Mesangial cell (primary cell): ENCODE data around the gene MMP14.

GRCh38 chr14:22520075-22520636, 68.9 kb downstream of the DAD1 start:
- RAMPAGE, long total RNA = start-site peak on the plus strand at chr14:22520351-22520429, 8 reads

DNA sequence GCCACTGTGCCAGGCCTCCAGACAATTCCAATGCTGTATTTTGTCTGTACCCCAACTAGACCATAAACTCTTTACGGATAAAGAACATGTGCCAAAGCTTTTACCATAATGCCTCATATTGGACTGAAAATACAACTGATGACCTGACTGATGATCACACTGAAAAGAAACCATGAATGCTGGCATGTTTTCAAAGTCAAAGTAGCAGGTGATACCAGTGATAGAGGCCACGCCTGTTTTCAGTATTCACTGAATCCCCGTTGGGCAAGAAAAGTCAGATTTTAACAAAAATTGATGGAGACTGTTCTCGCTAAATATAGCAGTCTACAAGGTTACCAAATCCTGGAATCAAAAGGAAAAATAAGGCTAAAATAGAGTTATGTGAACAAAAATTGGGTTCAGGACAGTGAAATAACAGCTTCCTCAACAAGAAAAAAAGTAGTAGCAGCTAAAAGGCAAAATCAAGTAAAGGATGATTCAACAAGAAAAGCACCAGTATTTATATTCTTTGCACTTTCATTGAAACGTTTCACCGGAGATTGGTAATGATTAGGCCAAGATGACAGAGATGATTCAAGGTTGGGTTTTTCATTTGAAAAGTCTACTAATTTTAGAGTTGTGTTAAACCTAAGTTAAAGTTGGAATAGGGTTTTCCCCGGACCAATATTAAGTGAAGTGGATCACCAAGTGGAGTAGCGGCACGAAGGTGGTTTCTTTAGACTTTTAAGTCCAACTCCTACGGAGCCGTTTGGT, 828 bp downstream of the DAD1 start:
- RAMPAGE, long total RNA = no peak

GRCh38 chr14:22791102-22791867, 23.9 kb downstream of the SLC7A7 start:
- RAMPAGE, long total RNA = no peak

DNA sequence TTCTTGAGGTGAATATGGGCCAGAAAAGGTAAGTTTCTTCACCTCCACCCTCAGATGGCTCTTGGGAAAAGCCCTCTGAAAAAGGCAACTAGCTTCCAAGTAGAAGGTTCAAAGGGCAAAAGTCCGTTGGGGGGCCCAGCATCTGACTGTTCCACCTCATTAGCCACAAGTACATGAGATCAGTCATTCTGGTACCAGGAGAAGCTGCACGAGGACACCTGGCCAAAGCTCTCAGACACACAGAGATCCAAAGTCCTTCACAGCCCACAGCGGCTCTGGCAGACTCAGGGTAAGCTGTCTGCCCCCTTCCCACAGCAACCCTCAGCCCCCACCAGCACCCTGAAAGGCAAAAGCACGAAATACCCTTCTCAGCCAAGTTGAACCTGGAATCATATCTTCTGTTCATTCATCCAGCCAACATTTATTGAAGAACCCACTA, 19.1 kb downstream of the SLC7A7 start:
- RAMPAGE, long total RNA = no peak

DNA sequence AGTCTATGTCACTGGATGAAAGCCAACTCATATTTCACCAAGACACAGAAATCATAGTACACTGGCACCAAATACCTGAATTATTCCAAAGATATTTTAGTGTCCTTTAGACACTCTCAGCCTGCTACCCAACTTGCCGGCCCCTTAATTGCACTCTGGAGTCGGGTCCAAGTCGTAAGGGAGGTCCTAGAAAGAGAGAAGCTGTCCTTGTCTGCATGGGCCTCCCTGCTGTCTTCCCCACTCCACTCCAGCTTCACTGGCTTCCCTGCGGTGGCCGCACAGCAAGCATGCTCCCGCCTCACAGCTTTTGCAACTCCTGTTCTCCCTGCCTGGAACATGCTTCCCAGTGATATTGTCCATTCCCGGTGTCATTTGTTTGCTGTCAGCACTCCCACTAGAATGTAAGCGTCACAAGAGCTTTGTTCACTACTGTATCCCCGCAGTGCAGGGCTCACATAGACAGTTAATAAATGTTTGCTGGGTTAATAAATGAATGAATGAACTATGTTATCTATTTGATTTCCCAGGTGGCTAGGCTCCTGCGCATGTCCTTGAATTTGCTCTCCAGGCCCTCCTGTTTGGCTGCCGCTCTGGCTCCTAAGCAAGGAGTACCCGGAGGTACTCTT, 5.9 kb upstream of the SLC7A7 start:
- RAMPAGE, long total RNA = no peak

- RAMPAGE, long total RNA = start-site peak on the plus strand at chr14:22836543-22836686, 3,012 reads
These were observed at the start of gene MMP14 for GRCh38 chr14:22836083-22836780. Gene MMP14, plus strand, starts transcription at chr14:22836585.

DNA sequence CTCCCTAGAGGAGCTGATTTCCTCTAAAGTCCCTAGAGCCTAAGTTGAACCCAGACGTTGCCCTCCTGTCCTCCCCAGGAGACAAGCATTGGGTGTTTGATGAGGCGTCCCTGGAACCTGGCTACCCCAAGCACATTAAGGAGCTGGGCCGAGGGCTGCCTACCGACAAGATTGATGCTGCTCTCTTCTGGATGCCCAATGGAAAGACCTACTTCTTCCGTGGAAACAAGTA, 8.1 kb downstream of the MMP14 start:
- RAMPAGE, long total RNA = no peak

GRCh38 chr14:22870715-22871206, 779 bp upstream of the LRP10 start:
- RAMPAGE, long total RNA = no peak

GRCh38 chr14:22881689-22882367, 1.2 kb upstream of the REM2 start:
- RAMPAGE, long total RNA = no peak

- RAMPAGE, long total RNA = no peak
These were observed 15.5 kb downstream of the REM2 start for GRCh38 chr14:22898415-22899010.

DNA sequence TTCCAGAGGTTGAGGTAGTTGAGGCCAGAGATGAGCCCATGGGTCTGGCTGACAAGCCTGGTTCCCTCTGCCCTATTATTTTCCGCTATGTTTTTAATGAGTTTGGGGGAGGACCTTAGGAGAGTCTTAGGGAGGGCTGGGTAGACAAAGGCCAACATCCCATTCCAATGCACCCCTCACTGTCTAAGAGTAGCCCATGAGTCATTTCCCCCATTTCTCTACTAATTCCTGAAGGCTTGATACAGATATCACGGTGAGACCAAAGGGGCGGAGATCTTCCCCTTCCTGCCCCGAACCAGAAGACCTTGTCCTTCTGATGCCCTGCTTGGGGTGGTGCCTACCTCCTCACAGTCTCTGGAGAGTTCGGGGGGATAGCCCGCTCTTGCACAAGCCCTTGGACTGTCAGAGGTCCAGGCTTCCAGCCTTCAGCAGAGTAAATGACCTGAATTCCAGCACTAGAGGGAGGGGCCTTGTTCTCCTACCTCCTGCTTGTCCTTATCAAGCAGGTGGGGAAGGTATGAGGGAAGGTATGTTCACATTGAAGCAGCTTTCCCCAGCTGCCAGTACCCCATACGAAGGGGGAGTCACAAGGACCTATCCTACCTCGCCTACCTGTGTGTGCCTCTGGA, 3.5 kb downstream of the PSMB11 start:
- RAMPAGE, long total RNA = no peak

DNA sequence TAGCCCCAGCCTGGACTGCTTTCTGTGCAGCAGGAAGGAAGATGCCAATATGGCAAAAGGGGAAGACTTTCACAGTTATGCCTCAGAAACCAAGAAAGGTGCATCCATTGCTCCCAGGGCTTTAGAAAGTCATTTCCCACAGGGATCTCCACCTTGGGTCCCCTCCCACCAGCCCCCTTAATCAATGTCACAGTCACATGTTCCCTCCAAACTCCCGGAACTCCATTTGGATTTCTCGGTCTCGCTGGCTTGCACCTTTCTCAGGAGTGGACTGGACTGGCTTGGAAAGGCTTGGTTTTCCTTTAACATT, 30.0 kb downstream of the SLC7A8 start:
- RAMPAGE, long total RNA = no peak

DNA sequence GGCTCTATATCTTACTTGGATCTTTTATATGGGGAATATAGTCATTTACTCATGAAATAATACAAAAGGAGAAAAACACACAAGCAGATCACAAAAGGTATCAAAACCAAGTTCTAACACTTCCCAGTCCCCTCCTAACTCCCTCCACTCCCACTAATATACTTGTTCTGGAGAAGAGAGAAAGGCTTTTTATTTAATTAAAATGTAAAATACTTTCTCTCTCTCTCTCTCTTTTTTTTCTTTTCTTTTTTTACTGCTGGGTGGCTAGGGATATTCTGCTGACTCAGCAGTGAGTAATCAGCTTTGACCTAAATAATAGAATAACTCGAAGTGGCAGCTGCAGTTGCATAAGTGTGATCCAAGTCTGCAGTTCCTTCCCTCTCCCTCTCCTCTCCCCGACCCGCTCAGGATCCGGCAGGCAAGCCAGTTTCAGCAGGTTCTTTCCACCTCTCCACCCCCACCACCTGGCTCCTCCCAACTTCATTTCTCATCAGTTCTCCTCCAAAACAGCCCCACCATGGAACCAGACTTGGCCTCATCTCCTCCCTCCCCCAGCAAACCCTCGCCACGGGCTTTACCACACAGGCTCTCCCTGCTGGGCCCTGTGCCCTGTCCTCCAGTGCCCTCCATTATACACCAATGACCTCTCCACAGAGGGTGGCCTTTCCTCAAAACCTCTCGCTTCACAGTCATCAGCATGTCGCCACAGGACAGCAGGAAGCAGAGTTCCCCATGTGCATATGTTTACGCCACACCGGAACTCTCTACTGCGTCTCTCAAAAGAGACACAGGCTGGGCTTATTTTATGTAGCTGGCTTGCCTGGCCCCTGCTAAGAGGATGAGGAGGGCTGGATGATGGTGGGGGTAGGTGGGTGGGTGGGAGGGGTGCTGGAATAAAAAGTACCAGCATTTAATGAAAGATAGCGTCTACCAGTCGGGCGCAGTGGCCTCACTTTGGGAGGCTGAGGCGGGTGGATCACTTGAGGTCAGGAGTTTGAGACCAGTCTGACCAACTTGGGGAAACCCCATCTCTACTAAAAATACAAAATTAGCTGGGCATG, 22.4 kb downstream of the SLC7A8 start:
- RAMPAGE, long total RNA = no peak

GRCh38 chr14:23177112-23177602, 6.3 kb downstream of the SLC7A8 start:
- RAMPAGE, long total RNA = no peak

DNA sequence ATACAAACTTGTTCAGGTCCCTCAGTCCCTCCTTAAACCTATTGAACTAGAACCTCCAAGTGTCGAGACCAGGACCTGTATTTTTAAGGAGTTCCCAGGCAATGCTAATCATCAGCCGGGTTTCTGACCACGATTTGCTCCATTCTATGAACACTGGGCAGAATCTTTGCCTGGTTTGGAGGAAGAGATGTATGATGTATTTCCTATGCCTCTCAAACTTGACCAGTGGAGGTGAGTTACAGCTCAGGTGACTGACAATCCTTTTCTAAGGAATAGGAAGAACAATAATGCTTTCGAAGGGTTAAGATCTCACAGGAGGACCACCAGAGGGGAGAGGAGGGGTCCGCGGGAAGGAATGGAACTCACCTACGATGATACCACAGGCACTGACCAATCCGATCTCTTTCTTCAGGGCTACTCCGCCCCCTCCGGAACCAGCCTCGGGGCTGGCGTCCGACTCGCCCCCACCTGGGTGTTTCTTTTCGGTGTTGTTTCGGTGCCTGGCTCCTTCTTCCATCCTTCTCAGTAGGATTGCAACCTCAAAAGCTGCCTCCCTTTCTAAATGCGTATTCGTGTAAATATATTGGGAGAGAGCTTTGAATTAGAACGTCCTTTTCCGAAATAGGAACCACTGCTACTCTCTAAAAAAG, 937 bp downstream of the SLC7A8 start:
- RAMPAGE, long total RNA = no peak

GRCh38 chr14:23299222-23299623, 3.4 kb downstream of the PPP1R3E start:
- RAMPAGE, long total RNA = no peak

DNA sequence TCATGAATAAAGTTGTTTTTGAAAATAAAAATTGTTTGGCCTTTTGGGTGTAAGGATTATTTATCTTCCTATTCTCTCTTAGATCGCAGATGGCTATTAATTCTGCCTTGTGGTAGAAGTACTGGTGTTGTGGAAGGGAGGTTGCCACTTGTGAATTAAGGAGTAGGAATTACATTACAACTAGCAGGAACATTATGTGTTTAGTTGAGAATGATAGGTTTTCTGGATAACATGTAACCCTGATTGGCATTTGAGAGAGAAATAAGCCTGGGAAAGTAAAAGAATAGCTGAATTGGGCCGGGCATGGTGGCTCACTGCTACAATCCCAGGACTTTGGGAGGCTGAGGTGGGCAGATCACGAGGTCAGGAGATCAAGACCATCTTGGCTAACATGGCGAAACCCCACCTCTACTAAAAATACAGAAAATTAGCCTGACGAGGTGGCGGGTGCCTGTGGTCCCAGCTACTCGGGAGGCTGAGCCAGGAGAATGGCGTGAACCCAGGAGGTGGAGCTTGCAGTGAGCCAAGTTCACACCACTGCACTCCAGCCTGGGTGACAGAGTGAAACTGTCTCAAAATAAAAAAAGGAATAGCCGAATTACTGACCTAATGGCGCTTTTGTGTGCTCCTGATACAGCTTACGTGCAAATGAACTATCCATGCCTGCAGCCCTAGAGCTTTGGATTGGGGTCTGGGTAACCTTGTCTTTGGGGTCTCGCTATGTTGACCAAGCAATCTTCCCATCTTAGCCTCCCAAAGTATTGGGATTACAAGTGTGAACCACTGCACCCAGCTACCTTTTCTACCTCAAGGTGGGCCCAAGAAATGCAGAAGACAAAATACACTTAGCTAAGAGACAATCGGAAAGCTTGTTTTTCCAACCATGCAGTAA, 5.1 kb downstream of the PABPN1 start:
- RAMPAGE, long total RNA = no peak

- RAMPAGE, long total RNA = no peak
These were observed 9.1 kb downstream of the CMTM5 start for GRCh38 chr14:23385804-23386427.

- RAMPAGE, long total RNA = no peak
These were observed 8.2 kb downstream of the MYH6 start for GRCh38 chr14:23399748-23400370.

DNA sequence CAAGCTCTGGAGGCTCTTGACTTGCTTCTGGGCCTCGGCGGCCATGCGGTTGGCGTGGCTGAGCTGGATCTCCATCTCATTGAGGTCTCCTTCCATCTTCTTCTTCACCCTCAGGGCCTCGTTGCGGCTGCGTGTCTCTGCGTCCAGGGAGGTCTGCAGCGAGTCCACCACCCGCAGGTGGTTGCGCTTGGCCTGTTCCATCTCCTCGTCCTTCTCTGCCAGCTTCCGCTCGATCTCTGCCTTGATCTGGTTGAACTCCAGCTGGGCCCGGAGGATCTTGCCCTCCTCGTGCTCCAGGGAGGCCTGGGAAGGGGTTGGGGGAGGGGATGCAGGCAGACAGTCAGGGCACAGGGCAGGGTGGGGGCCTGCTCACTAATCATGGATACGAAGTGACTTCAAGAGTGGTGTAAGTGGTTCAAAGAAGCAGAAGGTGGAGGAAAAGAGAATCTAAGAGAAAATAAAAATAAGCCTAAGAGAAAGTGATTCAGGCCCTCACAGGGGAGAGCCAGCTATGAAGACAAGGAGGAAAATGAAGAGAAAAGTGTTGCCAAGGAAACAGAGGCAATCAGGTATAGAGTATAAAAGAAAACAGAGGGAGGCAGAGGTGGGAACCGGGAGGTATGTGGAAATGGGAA, 8.1 kb upstream of the MYH6 start:
- RAMPAGE, long total RNA = no peak